ENCODE results near the genes GZF1, CST11 and CST4.

- PRO-cap, result no peak
Observed at GRCh38 chr20:21106546-21106923, 19.3 kb upstream of the KIZ start.

DNA sequence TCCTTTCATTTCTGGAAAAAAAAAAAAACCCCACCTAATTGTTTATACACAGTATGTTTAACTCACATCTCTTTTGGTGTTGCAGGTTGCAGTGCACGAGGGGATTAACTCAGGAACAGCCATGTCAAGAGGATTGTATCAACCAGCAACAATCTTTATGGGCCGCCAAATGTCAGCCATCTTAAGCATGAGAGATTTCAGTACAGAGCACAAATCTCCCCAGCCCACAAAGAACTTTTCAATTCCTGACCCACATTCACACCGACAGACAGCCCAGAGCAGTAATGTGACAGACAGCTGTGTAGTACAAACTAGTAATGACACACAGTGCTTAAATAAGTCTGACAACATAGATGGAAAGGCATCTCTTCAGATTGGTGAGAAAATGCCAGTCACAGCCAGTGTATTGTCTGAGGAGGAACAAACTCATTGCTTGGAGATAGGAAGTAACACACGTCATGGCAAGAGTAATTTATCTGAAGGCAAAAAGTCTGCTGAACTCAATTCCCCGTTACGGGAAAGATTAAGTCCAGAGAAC lies 36.0 kb downstream of the KIZ start:
- PRO-cap, result no peak

- PRO-cap, result bidirectional peak, plus-strand start at chr20:21183439, minus-strand start at chr20:21183191
Observed at GRCh38 chr20:21183322-21183646, 57.4 kb downstream of the KIZ start.

GRCh38 chr20:21326252-21326895 lies 23.2 kb downstream of the XRN2 start:
- PRO-cap, result no peak

DNA sequence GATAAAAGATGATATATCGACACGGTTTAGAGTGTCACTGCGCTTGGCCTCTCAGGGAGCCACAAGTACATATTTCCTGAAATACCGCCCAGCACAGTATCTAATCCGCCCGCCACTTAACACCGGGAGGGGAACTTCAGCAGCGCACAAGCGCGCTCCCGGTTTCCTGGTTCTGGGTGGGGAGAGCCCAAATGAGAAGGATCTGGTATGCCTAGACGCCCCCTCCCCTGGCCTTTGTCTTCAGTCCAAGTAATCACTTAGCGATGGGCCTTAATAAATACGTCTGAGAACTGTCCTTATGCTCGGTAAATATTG lies 7.1 kb downstream of the NKX2-2 start:
- PRO-cap, result unidirectional peak, minus-strand start at position 172 of the sequence

DNA sequence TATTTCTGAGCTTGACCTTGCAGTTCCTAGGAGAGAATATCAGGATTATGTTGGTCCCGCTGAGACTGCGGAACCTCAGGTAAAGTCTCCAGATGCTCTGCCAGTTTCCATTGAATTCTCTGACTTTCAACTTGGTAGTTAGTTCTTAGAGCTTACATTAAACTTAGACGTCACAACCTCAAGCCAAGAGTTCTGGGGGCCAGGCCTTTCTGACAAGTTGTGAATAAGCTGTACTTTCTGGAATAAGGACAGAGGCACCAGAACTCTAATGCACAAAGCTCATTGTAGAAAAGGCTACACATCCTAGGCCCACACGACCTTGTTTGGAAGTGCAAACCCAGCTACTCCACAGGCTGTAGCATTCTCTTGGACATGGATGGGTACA lies 248.1 kb downstream of the FOXA2 start:
- PRO-cap, result unidirectional peak, plus-strand start at position 188 of the sequence

GRCh38 chr20:22584658-22585807 lies 661 bp upstream of the FOXA2 start:
- PRO-cap, result no peak

- PRO-cap, result no peak
Observed at GRCh38 chr20:22684478-22685160, 100.2 kb upstream of the FOXA2 start.

- PRO-cap, result no peak
Observed at GRCh38 chr20:23087813-23088300, 1.7 kb upstream of the CD93 start.

DNA sequence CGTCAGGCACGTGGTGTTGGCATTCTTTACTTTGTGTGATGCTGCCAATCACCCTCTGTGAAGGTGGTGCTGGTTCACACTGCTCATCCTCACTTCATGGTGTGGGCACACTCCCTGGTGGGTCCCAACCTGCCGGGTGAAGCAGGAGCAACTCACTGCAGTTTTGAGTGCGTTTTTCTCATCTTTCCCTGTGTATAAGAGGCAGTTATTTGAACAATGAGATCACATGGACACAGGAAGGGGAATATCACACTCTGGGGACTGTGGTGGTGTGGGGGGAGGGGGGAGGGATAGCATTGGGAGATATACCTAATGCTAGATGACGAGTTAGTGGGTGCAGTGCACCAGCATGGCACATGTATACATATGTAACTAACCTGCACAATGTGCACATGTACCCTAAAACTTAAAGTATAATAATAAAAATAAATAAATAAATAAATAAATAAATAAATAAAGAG lies 53.6 kb upstream of the CD93 start:
- PRO-cap, result no peak

- PRO-cap, result no peak
Observed at GRCh38 chr20:23140866-23141459, 54.8 kb upstream of the CD93 start.

- PRO-cap, result bidirectional peak, plus-strand start at chr20:23362010, minus-strand start at chr20:23361839; bidirectional peak, plus-strand start at chr20:23362182, minus-strand start at chr20:23362062
Observed at GRCh38 chr20:23361711-23362516, at the start of gene GZF1. Gene GZF1 (plus strand): TSS chr20:23362182.

GRCh38 chr20:23370249-23370757 lies 8.3 kb downstream of the GZF1 start:
- PRO-cap, result no peak

DNA sequence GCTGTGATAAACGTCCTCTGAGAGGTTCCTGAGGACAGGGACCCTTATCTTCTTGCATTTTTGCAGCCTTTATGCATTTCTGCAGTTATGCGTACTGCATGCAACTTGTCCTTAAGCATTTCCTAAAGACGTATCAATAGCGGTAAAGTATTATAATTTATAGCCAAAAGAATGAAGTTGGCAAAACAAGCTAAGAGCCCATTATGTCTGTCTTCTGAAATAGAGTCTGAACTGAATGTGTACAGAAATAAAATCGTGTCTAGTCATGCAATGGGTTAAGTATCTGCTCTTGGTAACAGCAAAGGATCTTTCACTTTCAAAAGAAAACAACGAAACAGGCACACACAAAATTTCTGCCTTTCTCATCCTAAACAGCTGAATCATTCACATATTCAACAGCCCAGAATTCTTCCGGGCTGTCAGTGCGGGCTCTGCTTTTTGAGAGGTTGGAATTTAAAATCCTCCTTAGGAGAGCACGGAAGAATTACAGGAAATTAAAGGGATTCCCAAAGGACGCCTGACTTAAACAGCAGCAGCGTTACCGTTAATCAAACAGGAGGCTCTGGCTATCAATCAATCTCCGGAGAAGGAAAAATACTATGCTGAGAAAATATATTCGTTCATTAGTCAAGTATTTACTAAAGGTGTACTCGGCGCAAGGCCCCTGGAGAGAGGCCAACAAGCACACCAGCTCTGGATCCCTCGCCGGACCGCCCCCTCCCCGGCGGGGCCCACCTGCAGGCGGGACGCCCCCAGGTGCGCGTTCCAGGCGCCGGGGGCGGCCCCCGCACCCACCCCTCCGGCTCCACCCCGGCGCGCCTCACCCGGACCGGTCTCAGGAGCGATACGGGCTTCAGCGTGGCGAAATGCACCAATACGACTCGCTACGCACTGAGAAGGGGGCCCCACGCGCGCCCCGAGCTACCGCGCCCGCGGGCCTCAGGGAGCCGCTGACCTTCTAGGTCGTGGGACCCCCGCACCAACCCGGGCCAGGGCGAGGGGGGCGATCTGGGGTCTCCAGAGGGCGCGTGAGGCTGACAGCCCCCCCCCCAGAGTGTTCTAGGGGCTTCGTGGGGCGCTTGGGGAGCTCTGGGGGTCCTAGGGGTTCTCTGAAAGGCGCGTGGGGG lies 1.2 kb downstream of the NAPB start:
- PRO-cap, result unidirectional peak, plus-strand start at position 403 of the sequence; bidirectional peak, plus-strand start at position 849 of the sequence, minus-strand start at position 835 of the sequence

DNA sequence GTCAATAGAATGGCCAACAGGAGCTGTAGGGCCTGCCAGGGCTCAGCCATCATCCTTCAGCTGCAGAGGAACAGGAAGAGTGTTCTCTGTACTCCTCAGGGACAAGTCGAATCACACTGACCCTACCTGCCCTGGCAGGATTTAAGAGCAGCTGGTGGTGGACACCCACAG lies at the start of gene CST11:
TSS of gene CST11 (minus strand) at position 118 of the 171 bp plus-strand sequence.
- PRO-cap, result no peak

DNA sequence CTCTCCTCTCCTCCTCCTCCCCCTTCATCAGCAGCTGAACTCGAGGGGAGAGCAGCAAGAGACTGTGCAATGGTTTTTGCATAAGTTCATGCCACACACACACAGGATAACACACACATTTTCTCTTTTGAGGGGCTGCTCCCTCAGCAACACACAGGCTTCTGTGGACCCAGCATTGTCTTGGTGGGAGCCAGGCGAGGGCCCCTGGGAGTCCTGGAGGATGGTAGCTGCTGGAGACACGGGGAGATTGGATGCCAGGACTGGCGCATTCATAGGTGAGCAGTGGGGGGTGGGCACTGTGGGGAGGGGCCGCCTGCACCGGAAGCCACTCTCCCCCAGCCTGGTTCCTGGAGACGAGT lies 233 bp upstream of the CST11 start:
- PRO-cap, result no peak

- PRO-cap, result no peak
Observed at GRCh38 chr20:23456237-23457204, 3.8 kb upstream of the CST11 start.

- PRO-cap, result bidirectional peak, plus-strand start at chr20:23622969, minus-strand start at chr20:23622874; bidirectional peak, plus-strand start at chr20:23623220, minus-strand start at chr20:23623043
Observed at GRCh38 chr20:23622710-23623316, 14.9 kb downstream of the CST3 start.

DNA sequence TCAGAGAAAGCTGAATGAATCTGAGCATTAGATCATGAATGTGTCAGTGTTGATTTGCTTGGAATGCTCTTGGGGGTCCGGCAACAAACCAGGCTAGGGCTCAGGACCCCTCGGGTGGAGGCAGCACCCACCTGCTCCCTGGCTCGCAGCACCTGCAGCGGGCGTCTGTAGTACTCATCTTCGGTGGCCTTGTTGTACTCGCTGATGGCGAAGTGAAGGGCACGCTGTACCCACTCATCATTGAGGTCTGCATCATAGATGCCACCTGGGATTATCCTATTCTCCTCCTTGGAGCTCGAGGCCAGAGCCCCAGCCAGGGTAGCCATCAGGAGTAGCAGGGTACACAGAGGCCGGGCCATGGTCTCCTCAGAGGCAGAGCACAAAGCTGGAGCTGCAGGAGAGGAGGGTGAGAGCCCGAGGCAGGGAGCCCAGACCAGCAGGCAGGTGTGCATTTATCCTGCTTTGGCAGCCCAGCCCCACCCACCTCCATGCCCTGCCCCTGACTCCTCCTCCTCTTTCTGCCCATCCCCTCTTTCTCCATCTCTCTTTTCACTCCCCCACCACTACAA lies at the start of gene CST4:
TSS of gene CST4 (minus strand) at position 428 of the 569 bp plus-strand sequence.
- PRO-cap, result no peak

DNA sequence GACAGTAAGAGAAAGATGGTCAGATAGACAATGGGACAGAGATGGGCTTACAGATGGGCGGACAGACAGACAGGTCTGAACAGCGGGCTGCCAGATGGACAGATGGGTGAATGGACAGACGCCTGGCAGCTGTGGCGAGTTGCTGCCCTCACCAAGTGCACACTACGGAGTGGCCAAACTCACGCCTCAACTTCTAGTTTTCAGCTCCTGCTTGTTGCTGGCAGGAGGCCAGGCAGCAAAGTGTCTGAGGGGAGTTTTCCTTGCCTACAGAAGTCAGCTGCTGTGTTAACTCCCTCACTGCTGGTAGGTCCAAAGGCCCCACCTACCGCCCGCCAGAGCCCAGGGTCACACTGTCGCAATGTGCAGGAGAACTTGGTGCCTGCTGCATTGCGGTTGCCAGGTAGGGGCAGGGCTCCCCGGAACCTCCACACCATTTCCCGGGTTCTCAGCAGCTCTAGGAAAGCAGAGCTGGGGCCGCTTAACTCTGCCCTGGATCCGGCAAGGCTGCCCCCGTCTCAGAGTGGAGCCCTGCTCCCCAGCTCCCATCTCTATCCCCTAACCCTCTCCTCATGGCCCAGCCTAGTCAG lies 7.5 kb downstream of the GGTLC1 start:
- PRO-cap, result no peak